Aortic smooth muscle cell (primary cell): ENCODE data around the genes HABP2, TRUB1, CCDC172 and SHTN1.

GRCh38 chr10:113552707-113553227, at the start of gene HABP2:
HABP2 (plus strand) TSS chr10:113553053.
- RRBS, result no CpG with 5 or more reads among the region's 3 CpGs

DNA sequence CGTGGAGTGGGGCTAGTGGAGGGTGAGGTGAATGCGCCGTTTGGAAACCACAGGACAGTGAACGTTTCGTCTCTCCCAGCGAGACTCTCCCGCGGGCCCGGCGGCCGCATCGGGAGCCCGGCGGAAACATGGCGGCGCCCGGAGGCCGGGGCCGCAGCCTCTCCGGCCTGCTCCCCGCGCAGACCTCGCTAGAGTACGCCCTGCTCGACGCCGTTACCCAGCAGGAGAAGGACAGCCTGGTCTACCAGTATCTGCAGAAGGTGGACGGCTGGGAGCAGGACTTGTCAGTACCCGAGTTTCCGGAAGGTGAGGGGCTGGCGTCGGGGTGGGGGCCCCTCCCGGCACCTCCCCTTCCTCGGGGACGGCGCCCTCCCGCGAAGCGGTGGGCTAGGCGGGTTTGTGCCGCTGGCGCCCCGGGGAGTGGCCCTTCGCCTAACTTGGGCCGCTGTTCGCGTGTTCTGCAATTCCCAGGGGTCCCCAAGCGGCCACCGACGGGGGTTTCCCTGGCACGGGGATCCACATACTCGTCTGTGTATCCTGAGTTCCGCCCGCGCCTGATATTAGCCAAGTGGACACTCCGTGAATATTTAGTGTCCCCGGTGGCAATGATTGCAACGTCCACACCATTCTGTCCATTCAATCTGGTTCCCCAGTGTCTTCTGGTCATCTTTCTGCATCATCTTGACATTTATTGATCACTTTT, 435 bp downstream of the NHLRC2 start:
- RRBS, result 2% methylated on average over 13 of the region's 58 CpGs

GRCh38 chr10:113855448-113855742, 934 bp downstream of the NHLRC2 start:
- RRBS, result no CpG with 5 or more reads among the region's 12 CpGs

- RRBS, result no CpG with 5 or more reads among the region's 3 CpGs
These were observed 28.5 kb downstream of the CCDC186 start for GRCh38 chr10:114145488-114145866.

DNA sequence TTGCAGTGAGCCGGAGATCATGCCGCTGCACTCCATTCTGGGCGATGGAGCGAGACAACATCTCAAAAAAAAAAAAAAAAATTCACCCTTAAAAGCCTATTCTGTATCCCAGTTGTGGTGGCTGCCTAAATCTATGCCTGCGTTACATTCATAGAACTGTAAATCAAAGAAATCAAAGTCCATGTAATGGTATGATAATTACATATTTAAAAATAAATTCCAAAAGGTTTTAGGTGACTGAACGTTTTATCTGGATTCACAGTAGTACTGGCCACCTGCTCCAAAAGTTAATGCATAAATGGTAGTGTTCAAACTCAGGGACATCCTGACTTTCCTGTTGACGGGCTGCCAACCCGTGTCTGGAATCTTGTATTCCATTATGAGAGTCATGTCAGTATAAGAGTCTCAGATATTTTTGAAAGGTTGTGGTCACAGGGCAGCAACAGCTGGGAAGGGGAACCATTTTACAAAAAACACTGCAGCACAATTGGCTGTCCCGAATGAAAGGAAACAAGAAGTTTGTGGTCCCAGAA, 2.7 kb downstream of the TDRD1 start:
- RRBS, result no CpG with 5 or more reads among the region's 9 CpGs

- RRBS, result no CpG with 5 or more reads among the region's 12 CpGs
These were observed 61.1 kb downstream of the VWA2 start for GRCh38 chr10:114300130-114300577.

DNA sequence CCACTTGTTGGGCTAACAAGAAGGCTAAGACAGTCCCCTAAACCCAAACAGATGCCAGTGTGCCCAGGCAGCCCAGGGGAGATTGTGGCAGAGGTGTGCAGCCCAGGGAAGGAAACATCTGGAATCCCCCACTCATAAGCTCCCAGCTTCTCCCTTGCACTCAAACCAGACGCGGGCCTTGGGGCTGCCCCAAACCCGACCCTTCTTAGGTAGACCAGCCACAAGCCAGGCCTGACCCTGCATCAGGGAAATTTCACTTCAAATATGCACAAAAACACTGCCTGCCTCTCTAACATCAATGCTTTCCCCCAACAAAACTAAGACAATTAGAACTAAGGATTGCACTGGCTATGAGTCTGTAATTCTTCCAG, 8.7 kb downstream of the AFAP1L2 start:
- RRBS, result no CpG with 5 or more reads among the region's 3 CpGs

DNA sequence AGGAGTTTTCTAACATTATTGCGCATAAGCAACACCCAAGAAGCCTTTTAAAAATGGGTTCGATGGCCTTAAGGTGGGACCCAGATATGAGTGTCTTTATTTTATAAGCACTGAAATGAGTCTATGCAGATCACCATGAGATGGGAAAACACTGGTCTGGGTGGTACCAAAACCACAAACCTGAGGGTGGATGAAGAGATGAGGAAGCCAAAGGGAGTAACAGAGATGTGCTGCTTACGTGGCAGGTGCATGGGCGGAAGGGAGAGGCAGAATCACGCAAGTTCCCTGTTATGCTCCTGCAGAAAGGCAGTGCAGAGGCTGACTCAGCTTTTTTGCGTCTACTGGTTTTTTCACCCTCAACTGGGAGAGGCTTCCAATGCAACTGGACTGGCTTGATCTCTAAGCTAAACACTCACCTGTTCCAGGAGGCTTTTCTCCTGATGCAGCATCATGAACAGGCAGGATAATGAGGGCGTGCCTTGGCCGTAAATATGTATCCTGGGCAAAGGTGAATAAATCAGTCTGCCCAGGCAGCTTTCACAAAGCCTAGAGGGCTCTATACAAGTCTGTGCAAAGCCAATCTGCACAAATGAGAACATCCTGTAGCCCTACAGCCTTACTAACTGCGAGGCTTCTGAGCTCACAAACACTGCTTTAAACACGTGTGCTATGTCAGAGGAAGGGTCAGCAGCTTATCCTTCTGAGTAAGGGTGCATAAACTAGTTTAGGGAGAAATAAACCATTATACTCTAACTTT, 95.4 kb upstream of the AFAP1L2 start:
- RRBS, result no CpG with 5 or more reads among the region's 10 CpGs

DNA sequence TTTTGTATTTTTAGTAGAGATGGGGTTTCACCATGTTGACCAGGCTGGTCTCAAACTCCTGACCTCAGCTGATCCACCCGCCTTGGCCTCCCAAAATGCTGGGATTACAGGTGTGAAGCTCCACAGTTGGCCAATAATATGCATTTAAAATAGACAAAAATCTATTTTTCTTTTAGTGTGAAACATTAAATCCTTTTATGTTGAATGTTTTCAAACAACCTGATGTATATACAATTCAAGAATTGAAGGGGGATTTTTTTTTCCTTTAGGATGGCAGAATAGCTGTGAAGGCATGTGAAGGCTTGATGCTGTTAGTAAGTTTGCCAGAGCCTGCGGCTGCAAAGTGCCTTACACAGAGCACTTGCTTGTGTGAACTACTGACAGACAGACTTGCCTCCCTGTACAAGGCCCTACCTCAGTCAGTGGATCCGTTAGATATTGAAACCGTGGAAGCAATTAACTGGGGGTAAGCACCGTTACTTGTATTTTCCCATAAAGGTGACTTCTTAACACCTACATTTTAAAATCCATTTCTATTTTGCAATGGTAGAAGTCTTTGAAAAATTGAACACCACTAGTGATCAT, 22.0 kb downstream of the FHIP2A start:
- RRBS, result no CpG with 5 or more reads among the region's 5 CpGs

DNA sequence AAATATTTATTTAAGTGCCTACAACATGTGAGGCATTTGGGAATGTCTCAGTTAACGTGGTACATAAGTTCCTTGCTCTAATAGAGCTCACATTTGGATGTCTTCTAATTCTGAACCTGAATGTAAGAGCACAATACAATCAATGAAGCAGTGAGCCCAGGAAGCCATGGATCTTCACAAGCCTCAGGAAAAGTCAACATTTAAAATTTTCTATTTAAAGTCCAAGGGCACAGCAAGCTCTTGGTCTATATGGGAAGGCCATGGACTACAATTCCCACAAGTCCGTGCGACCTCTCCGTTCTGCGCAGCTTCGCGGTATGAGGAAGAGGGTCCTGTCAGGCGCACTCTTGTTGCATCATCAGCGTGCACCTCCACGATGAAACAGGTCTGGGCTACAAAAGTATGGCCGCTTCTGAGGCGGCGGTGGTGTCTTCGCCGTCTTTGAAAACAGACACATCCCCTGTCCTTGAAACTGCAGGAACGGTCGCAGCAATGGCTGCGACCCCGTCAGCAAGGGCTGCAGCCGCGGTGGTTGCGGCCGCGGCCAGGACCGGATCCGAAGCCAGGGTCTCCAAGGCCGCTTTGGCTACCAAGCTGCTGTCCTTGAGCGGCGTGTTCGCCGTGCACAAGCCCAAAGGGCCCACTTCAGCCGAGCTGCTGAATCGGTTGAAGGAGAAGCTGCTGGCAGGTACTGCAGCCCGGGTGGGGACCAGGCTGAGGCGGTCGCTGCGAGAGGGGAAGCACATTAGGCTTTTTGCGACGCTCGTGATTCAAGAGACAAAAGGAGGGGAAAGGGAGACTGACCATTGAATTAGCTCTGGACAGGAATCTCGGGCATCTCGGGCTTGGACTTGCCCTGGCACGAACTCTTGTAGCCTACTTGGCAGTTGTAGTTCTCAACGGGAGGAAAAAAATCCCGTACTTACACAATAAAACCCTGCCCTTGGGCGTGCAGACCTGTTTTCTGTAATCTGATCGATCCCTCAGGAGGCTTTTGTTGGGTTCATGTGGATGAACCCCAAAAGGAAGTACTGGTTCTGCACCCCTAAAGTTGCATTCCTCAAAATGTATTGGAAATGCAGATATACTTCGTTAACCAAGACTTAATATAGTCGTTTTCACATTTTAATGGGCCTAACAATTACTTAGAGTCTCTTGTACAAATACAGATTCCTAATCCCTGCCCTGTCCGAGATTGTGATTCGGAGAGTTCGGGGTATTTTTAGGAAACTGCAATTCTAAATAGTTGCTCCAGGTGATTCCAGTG, at the start of gene TRUB1:
TSS of gene TRUB1 (plus strand) at position 344 of the 1,267 bp plus-strand sequence.
- RRBS, result no CpG with 5 or more reads among the region's 52 CpGs

DNA sequence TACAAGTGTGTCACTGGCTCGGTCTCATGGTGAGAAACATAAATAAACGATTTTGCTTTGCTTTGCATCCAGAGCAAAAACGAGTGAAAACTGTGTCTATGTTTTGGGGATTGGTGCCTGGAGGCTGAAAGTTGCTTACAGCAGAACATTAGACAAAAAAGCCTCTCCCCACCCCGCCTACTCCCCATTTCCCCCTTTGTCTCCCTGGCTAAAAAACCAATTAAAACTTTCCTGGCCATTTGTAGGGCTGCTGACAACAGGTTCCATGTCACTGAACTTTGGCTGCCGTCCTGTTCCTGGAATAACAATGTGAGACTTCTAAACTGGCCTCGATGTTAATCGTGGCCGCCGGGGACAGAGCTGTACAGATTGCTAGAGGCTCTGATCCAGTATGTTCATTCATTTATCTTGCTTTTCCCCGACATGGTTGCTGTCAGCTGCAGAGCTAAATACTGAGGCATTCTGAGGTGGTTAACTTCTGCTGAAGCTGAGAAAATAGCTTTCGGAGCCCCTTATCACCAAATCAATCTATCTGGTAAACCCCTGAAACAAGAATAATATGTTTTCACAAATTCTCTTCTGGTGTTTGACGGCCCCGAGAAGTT, 271.7 kb downstream of the GFRA1 start:
- RRBS, result no CpG with 5 or more reads among the region's 13 CpGs

- RRBS, result no CpG with 5 or more reads among the region's 6 CpGs
These were observed 62.0 kb downstream of the GFRA1 start for GRCh38 chr10:116210818-116211503.

- RRBS, result no CpG with 5 or more reads among the region's 9 CpGs
These were observed at the start of gene CCDC172 for GRCh38 chr10:116324231-116324627. CCDC172 (plus strand) TSS chr10:116324448.

GRCh38 chr10:116325274-116325672, 1.0 kb downstream of the CCDC172 start:
- RRBS, result no CpG with 5 or more reads among the region's 6 CpGs

DNA sequence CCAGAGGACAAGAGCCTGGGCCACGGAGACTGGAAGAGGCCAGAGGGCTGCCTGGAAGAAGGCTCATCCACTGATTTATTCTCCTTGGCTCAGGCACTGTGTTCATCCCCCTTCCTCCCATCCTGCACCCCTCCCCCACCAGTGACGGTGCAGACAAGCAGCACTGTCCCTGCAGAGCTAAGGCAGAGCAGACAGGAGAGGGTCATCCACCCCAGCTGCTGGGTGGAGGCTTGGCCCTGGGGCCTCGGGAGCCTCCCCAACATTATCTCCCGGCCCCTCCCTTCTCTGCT, 24.8 kb upstream of the HSPA12A start:
- RRBS, result no CpG with 5 or more reads among the region's 4 CpGs

- RRBS, result no CpG with 5 or more reads among the region's 4 CpGs
These were observed 39.8 kb downstream of the ENO4 start for GRCh38 chr10:116889062-116889602.

DNA sequence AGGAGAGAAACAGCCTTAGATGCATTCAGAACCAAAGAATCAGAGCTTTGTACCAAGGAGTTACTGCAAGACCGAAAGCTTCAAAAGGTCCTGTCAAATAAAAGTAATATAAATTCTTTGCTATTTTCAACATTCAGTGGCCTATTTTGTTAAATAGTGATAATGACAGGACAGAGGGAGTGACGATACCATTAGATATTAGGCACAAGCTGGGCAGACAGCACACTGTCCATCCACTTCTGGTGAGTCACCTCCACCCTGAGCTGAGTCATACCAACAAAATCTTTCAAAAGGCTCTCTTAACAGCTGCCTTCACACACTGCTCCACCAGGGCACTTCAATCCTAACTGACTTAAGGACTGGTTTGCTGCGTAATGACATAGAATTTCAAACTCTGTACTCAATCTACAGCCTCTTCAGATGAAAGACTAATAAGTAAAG, 57.9 kb downstream of the SHTN1 start:
- RRBS, result no CpG with 5 or more reads among the region's 3 CpGs

DNA sequence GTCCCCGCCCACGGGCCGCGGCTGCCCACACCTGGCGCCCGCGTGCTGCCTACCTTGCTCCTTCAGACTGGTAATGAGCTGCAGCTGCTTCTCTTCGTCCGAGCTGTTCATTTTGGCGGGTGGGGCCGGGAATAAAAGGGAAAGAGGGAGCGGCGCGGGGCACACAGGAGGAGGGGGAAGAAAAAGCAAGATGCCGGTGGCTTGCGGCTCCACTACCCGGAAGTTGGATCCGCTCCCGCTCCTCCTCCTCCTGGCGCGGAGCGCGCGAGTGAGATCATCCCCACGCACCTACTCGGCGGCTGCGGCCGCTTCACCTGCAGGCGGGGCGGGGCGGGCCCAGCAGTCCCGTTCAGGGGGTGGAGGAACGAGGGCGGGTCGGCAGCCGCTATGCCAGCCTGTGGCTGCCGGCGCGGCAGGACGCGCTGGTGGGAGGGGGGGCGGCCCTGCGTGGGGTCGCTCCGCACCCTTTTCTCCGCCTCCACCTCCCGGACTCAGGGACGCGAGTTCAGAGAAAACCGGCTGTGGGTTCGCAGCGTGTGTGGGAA, at the start of gene SHTN1:
TSS of gene SHTN1 (minus strand) at position 219 of the 545 bp plus-strand sequence.
- RRBS, result 4% methylated on average over 17 of the region's 53 CpGs

GRCh38 chr10:117286321-117287150, 45.6 kb downstream of the SLC18A2 start:
- RRBS, result no CpG with 5 or more reads among the region's 5 CpGs